Ovary (tissue), 7 donors: Measurements from ENCODE around the genes DYRK2, IL26, MDM1, FRS2 and CCT2.

DNA sequence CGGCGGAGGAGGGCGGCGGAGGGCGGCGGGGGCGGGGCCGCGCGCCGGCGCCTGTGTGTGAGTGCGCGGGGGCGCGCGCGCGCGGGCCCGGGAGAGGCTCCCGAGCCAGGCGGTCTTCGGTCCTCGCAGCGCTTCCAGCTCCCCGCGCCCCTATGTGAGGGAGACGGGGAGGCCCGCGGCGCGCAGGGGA lies at the start of gene DYRK2:
DYRK2 (plus strand) TSS at position 78 of the 190 bp plus-strand sequence.
- PRO-cap, 7 experiments, result peak in 7 of 7 experiments; most common plus-strand start position 84 of the sequence (in 6)
- RAMPAGE, long total RNA, 2 experiments, result start-site peak on the plus strand in 1 of 2 experiments, centred at position 92 of the sequence, 32 reads per replicate

DNA sequence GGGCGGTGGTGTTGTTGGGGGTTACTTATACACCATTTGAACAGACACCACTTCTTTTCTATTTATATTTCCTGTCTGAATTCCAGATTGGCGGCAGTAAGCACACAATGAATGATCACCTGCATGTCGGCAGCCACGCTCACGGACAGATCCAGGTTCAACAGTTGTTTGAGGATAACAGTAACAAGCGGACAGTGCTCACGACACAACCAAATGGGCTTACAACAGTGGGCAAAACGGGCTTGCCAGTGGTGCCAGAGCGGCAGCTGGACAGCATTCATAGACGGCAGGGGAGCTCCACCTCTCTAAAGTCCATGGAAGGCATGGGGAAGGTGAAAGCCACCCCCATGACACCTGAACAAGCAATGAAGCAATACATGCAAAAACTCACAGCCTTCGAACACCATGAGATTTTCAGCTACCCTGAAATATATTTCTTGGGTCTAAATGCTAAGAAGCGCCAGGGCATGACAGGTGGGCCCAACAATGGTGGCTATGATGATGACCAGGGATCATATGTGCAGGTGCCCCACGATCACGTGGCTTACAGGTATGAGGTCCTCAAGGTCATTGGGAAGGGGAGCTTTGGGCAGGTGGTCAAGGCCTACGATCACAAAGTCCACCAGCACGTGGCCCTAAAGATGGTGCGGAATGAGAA lies 8.6 kb downstream of the DYRK2 start:
- PRO-cap, 7 experiments, result no peak in any of the 7 experiments
- RAMPAGE, long total RNA, 2 experiments, result no peak in any of the 2 experiments

DNA sequence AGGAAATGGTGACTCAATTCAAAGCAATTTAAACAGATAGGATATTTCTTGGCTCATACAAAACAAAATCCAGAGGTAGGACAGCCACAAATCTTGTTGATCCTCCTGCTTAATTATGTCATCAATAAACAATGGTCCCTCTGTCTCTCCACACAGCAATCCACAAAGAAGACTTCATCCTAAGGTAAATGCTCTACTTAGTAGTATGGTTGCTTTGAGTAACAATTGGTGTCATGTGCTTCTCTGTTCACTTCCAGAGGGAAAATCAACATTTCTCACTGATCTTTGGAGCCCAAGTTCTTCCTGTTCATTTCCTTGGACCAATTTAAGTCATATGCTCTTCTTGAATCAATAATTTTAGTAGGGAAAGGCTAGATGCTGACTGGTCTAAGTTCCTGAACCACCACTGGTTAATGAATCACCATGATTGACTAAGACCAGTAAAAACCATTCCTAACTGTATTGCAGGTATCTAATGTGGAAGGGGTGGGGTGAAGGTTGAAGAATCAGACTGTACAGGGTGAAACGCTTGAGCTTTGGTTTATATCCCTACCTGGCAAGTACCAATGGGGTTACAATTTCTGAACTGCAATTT lies 100.0 kb downstream of the DYRK2 start:
- PRO-cap, 7 experiments, result no peak in any of the 7 experiments
- RAMPAGE, long total RNA, 2 experiments, result no peak in any of the 2 experiments

DNA sequence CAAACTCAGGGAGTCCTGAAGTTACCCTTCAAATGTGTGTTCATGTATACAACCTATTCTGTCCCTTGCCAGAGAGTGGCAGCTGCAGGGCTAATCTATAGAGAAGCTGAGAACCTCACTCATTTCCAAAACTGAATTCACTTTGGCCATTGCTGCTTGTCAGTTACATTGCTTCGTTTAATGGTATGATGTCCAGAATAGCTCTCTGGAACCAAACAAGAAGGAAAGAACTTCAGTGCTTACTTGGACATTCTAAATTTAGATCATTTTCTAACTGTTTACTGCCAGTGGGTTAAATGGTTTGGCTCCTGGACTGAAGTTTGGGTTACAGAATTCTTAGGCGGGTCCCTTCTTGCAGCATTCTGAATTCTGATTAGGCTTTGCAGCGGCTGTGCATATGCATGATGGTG lies 148.6 kb downstream of the DYRK2 start:
- PRO-cap, 7 experiments, result peak in 1 of 7 experiments; most common plus-strand start position 360 of the sequence (in 1); most common minus-strand start position 182 of the sequence (in 1)
- RAMPAGE, long total RNA, 2 experiments, result no peak in any of the 2 experiments

DNA sequence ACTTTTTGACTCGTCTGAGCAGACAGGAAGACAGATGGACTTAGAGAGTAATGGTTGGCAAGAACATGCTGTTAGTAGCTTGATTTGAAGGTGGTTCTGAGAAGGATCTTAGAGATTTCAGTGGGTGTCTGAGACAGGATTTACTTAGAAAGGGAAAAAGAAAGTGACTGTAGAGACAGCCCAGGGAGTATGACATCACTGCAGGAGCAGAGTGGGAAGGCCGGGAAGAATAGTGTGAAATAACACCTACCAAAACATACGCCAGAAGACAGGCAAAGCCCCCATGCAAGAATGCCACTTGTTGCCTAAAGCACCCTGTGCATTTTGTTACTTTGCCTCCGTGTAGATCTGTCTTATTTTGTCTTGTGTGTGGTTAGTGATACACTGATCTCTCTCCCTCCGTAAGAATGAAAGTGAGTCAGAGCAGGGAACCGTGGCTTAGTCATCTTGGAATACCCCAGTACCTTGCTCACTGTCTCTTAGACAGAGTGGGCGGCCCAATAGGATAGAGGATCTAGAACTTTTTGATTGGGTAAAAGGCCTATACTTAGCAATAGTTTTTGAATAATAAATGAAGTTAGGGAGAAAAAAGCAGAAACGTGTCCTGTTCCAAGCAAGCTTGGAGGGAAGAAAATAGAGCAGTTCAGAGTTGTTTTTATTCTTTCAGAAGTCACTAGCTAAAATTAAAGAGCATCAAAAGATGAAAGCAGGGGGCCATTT lies 179.4 kb downstream of the DYRK2 start:
- PRO-cap, 7 experiments, result peak in 5 of 7 experiments; most common plus-strand start position 190 of the sequence (in 1); most common minus-strand start position 454 of the sequence (in 5)
- RAMPAGE, long total RNA, 2 experiments, result no peak in any of the 2 experiments

GRCh38 chr12:67989207-67989749 lies 170.3 kb downstream of the IFNG start:
- PRO-cap, 7 experiments, result no peak in any of the 7 experiments
- RAMPAGE, long total RNA, 2 experiments, result no peak in any of the 2 experiments

GRCh38 chr12:68225530-68226005 lies at the start of gene IL26:
Gene IL26, minus strand, starts transcription at chr12:68225810.
- PRO-cap, 7 experiments, result no peak in any of the 7 experiments
- RAMPAGE, long total RNA, 2 experiments, result no peak in any of the 2 experiments

GRCh38 chr12:68234260-68234521 lies 8.6 kb upstream of the IL26 start:
- PRO-cap, 7 experiments, result no peak in any of the 7 experiments
- RAMPAGE, long total RNA, 2 experiments, result no peak in any of the 2 experiments

DNA sequence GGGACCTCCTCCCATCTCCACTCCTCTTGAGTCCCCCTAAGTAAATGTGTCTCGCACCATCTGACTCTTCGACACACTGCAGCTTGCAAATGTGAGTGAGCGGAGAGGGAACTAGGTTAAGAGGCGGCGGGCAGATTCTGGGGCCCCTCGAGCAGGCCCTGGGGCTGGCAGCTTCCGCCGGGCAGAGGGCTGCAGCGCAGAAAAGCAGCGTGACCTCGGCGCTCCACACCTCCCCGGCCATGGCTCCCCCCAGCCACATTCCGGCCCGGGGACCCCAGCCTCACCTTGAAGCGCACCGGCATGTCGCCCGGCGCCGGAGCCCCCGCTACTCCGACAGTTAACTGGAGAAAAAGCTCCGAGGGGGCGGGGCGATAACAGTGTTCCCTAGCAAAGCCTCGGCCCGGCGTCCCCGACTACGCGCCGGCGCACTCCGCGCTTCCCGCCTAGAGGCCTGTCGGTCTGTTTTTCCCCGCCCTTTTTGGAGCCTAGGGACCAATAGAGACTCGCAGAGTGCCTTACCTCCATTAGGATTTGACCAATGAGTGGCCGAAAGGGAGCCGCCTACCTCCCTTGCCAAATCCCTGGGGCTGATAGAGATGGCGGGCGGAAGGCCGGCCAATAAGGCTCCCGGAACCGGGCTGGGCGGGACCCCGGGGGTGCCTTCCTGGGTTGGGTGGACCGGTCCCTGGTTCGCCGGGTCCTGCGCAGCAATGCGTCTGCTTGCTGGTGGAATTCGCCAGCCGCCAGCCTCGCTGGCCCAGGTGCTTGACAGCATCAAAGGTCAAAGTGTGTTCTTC lies at the start of gene MDM1:
MDM1 (minus strand) TSS at position 419 of the 797 bp plus-strand sequence.
- PRO-cap, 7 experiments, result peak in 7 of 7 experiments; most common plus-strand start position 689 of the sequence (in 7); most common minus-strand start position 419 of the sequence (in 5)
- RAMPAGE, long total RNA, 2 experiments, result start-site peak on the minus strand in 2 of 2 experiments, centred at positions 377 to 405 of the sequence, 229 to 404 reads per replicate

GRCh38 chr12:68358612-68358820 lies 26.4 kb upstream of the MDM1 start:
- PRO-cap, 7 experiments, result no peak in any of the 7 experiments
- RAMPAGE, long total RNA, 2 experiments, result no peak in any of the 2 experiments

DNA sequence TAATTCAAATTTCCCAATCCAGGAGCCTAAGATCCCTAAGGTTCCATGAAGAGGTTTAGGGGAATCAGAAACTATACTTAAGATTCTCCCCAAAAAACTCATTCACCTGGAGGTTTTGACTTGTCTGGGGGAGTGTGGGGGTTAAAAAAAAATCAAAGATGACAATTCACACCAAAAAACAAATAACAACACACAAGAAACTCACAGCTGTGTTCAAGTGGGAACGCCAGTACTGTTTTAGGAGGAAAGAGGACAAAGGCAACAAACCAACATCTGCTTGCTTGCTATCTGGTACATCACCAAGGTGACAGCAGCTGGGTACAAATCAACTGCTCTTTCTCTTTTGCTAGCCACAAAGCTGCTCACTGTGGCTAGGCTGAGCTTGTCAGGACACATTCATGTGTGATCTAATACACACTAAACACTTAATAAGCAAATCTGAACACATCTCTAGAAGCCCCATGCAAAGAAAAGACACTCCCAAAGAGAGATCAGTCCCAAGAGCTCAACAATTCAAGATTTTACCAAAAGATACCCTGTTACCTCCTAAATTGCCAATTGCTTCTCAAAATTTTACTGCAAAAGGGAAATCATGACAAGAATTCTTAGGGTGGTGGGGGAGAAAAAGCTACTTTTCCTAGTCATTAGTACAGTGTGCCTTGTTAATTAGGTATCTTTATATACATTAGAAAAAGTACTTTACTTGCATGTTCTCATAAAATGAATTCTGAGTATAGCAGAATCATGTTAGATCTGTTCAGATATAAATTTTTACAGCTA lies 127.9 kb upstream of the RAP1B start:
- PRO-cap, 7 experiments, result no peak in any of the 7 experiments
- RAMPAGE, long total RNA, 2 experiments, result no peak in any of the 2 experiments

DNA sequence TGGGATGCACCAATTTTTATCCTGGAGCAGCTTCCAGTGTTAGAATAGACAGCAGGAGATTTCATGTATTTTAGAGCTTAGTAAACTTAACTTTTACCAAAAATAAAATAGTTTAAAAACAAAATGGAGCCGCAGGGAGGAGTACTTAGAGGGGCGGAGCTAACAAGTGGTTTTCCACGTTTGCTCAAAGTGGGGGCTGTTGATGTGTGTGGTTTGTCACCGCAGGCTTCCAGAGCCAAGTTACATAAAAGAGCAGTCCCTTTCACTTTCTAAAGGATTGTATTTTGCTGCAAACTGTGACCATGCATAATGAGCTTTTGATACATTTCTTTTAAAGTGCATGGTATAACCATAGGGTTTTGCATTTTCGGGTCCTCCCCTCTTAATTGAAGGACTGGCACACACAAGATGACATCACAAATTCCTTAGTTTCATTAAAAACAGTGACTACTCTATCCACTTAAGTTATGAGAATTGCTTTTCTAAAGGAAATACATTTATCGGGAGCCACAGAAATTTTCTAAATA lies 71.5 kb upstream of the RAP1B start:
- PRO-cap, 7 experiments, result no peak in any of the 7 experiments
- RAMPAGE, long total RNA, 2 experiments, result no peak in any of the 2 experiments

GRCh38 chr12:68627562-68628447 lies 17.1 kb downstream of the RAP1B start:
- PRO-cap, 7 experiments, result no peak in any of the 7 experiments
- RAMPAGE, long total RNA, 2 experiments, result no peak in any of the 2 experiments

- PRO-cap, 7 experiments, result peak in 1 of 7 experiments; most common plus-strand start chr12:68891084 (in 1); most common minus-strand start chr12:68890890 (in 1)
- RAMPAGE, long total RNA, 2 experiments, result no peak in any of the 2 experiments
Measured at GRCh38 chr12:68890580-68891360, 42.2 kb downstream of the CPM start.

- PRO-cap, 7 experiments, result no peak in any of the 7 experiments
- RAMPAGE, long total RNA, 2 experiments, result no peak in any of the 2 experiments
Measured at GRCh38 chr12:68915086-68915526, 17.9 kb downstream of the CPM start.

- PRO-cap, 7 experiments, result no peak in any of the 7 experiments
- RAMPAGE, long total RNA, 2 experiments, result no peak in any of the 2 experiments
Measured at GRCh38 chr12:69420622-69420999, 49.6 kb upstream of the FRS2 start.

DNA sequence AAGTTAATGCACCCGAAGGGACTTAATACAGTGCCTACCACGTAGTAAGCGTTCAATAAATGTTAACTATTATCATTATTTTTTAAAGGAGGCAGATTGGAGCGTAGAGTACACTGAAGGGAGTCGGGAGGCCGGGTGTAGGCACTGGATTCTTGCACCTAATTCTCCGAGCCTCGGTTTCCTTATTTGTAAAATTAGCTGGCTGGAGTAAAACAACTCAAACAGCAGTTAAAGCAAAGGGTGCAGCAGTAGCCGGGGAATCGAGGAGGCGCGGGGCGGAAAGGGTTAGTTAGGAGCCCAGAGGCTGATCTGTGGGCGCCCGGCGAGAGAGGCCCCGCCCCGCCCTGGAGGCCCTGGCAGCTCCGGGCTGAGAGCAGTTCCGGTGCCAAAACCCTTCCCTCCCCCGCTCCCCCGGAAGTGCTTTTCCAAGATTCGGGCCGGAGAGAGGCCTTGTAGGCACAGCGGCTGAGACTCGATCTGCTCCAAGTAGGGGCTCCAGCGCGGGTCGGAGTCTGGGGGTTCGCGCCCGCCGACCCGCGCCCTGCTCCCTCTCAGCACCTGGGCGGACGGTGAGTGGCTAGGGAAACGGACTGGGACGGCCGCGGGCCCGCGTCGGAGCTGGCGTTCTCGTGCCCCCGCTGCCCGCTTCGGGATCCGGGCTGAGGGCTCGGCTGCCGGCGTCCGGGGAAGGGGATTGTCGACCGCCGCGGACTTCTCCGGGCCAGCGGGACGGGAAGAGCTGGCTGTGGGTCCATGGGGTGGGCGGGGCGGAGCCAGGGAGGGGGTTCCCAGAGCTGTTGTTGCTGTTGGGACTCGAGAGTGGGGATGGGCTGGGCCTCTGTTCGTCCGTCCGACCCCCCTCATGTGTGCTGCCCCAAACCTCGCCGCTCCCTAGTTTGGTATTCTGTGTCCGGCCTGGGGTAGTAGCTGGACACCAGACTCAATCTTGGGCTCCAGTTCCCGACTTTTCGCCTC lies at the start of gene FRS2:
FRS2 (plus strand) TSS at position 427 of the 975 bp plus-strand sequence.
- PRO-cap, 7 experiments, result peak in 7 of 7 experiments; most common plus-strand start position 430 of the sequence (in 7); most common minus-strand start position 331 of the sequence (in 6)
- RAMPAGE, long total RNA, 2 experiments, result start-site peak on the plus strand in 2 of 2 experiments, centred at positions 442 to 448 of the sequence, 558 to 586 reads per replicate

- PRO-cap, 7 experiments, result no peak in any of the 7 experiments
- RAMPAGE, long total RNA, 2 experiments, result no peak in any of the 2 experiments
Measured at GRCh38 chr12:69544010-69544183, 41.4 kb upstream of the CCT2 start.

GRCh38 chr12:69585225-69586292 lies at the start of gene CCT2:
Gene CCT2, plus strand, starts transcription at chr12:69585459.
- PRO-cap, 7 experiments, result peak in 7 of 7 experiments; most common plus-strand start chr12:69585459 (in 7); most common minus-strand start chr12:69585836 (in 6)
- RAMPAGE, long total RNA, 2 experiments, result start-site peak on the plus strand in 2 of 2 experiments, at chr12:69585452-69585502 at its widest, 515 to 593 reads per replicate

DNA sequence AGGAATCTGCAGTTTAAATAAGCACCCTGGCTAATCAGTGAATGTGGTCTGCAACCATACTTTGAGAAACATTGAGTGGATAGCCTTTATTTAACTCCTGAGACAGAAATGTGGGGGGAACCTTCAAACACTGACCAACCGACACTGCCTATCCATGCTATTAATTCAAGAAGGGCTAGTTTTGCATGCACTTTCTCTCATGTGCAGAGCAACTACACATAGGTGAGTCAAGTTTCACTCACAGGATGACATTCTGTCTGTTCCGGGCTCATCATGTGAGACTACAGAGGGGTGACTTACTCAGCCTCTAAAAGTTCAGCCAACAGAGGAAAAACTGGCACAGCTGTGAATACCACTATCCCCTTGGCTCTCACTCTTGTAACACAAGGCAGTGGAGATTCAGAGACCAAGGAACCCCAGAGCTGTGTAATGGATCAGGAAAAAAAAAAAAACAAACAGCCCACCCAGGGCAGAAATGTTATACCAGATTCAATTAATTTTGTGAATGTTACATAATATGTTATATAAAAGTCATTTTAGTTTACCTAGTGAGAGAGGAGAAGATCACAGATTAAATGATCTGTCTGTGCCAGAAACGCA lies 13.3 kb downstream of the BEST3 start:
- PRO-cap, 7 experiments, result no peak in any of the 7 experiments
- RAMPAGE, long total RNA, 2 experiments, result no peak in any of the 2 experiments